AG09319 (cell line): ENCODE results near the gene KPNA3.

DNA sequence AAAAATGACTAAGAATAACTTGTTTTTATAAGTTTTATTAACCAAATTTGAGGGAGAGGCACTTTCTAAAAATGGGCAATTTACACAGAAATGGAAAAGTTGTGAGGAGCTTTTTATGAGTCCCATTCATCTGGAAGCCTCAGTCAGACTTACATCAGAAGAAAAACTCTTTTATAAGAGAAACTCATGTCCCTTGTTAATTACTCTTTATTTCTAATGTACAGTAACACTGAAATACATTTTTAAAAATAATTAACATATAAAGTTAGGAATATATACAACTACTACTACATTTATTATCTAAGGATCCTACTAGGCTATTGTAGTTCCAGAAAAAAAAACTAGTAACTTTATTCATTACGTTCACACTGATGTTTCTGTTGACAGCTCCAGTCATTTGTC is 46.6 kb downstream of the CAB39L start:
- RRBS, result no CpG with 5 or more reads among the region's 1 CpG

DNA sequence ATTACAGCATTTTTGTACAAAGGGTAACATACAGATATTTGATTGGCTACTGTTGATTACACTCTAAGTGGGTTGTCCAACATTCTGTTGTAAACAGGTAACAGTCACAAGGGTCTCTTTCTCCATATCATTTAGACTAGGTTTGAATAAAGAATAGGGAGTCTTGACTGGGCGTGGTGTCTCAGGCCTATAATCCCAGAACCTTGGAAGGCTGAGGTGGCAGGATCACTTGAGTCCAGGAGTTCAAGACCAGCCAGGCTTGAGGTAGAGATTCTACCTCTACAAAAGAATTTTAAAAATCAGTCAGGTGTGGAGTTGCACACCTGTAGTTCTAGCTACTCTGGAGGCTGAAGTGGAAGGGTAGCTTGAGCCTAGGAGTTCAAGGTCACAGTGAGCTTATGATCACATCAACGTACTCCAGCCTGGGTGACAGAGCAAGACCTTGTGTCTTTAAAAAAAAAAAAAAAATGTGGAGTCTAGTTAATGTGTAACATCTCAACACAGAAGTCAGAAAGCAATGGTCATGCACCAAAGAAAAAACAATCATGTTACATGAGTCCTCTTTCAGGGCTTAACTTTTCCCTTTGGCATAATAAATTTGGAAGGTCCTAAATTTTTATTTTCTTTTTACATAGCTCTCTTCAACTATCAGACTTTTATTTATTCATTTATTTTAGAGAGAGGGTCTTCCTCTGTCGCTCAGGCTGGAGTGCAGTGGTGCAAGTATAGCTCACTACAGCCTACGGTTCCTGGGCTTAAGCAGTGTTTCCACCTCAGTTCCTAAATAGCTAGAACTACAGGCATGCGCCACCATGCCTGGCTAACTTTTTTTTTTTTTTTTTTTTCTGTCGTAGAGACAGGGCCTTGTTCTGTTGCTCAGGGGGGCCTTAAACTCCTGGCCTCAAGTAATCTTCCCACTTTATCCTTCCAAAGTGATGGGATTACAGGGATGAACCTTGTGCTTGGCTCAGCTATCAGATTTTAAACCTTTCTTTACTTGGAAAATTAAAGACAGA is 22.2 kb downstream of the SETDB2 start:
- RRBS, result no CpG with 5 or more reads among the region's 6 CpGs

GRCh38 chr13:49641837-49642571 is 13.7 kb downstream of the ARL11 start:
- RRBS, result no CpG with 5 or more reads among the region's 3 CpGs

- RRBS, result no CpG with 5 or more reads among the region's 8 CpGs
These were observed 4.5 kb downstream of the EBPL start for GRCh38 chr13:49686534-49687339.

DNA sequence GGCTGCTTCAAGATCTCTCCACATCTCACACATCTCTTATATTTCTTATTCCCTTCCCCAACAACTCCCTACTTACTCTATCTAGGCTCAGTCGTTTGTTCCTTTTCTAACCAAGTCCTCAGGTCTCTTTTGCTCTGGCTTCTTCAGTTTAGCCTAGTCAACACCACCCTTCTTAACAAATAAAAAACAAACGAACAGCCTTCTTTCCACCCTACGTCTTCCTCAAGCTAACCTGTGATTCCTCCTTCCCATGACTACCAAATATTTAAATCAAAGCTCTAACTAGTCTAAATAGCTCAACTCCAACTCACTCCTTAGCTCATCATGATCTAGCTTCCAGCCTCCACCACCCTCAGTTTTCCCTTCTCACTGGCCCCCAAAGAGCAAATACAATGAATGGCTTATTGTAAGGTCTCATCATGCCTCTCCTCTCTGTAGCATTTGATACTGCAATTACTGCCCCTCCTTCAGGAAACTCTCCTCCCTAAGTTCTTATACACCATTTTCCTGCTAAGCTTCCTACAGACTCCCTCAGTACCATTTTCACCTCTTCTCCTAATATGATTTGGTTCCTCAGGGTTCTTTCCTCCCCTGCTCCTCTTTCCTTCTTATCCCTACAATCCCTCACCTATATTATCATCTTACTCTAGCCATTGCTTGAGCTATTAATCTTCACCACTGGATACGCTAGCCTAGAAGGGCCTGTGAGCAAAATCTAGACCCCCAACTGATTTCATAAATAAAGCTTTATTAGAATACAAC is 12.8 kb downstream of the KPNA3 start:
- RRBS, result no CpG with 5 or more reads among the region's 4 CpGs

DNA sequence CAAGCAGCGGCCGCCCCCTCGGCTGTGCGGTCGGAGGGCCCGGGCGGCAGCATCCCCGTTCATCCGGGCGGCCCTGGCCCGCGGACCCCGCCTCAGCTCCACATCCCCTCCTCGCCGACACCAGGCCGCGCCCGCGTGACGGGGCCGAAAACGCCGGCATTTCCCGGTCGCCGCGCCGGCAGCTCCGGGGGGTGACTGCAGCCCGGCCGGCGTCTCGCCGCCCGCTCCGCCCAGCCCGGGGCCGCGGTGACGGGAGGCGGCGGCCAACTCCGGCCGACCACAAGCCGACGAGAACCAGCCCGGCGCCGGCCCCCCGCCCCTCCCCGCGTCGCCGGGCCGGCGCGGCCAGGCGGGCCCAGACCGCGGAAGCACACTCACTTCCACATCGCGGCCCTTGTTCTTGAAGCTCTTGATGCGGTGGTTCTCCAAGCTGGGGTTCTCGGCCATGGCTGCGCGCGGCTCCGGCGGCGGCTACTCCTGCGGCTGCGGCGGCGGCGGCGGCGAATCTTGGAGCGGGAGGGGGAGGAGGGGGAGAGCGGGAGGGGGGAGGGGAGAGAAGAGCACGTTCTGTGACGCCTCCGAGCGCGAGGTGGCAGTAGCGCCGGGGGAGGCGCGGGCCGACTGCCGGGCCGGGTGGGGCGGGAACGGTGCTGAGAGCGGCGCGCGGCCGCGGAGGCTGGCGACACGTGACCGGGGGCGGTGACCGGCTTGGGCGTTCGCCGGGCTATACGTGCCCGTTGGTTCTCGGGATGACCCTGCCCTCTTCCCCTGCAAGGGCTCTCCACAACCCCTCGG is at the start of gene KPNA3:
TSS of gene KPNA3 (minus strand) at position 623 of the 795 bp plus-strand sequence.
- RRBS, result under 1% methylated on average over 31 of the region's 111 CpGs

- RRBS, result no CpG with 5 or more reads among the region's 5 CpGs
These were observed 65.4 kb downstream of the KCNRG start for GRCh38 chr13:50080760-50080875.

- RRBS, result no CpG with 5 or more reads among the region's 26 CpGs
These were observed 170.5 kb downstream of the KCNRG start for GRCh38 chr13:50185641-50186216.

DNA sequence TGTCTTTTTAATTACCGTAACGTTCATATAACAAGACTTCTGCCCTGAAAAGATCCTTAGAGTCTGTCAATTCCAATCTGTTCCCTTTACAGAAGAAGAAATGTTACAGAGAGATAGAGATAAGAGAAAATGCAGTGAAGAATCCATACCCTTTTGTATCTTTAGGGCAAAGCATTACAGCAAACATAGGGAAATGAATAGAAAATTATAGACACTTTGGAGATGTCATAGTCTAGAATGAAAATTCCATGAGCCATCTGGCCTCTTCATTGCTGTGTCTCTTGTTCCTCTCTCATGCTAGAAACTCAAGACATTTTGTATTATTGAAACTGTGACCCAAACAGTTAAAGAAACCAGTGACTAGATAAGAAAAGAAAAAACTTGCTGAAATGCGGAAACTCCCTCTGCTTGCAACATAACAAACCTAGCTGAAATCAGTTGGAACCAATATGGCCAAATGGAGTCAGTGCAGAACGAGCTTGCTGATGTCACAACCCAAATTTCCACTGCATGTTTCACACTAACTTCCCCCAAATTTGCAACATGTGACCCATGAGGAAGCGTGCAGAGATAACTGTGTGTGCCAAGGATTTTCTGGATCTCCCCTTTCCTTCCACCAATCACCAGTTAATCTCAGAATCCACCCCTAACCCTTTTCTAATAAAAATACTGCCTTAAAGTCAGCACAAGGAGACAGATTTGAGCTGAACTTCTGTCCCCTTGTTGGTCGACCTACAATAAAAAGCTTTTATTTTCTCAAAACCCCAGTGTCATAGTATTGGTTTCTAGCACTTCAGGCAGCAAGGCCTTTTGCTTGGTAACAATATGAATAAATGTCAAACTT is 208.0 kb downstream of the DLEU7 start:
- RRBS, result no CpG with 5 or more reads among the region's 6 CpGs

- RRBS, result no CpG with 5 or more reads among the region's 4 CpGs
These were observed 158.0 kb downstream of the DLEU7 start for GRCh38 chr13:50685498-50685948.

GRCh38 chr13:50713667-50714446 is 129.6 kb downstream of the DLEU7 start:
- RRBS, result no CpG with 5 or more reads among the region's 16 CpGs

DNA sequence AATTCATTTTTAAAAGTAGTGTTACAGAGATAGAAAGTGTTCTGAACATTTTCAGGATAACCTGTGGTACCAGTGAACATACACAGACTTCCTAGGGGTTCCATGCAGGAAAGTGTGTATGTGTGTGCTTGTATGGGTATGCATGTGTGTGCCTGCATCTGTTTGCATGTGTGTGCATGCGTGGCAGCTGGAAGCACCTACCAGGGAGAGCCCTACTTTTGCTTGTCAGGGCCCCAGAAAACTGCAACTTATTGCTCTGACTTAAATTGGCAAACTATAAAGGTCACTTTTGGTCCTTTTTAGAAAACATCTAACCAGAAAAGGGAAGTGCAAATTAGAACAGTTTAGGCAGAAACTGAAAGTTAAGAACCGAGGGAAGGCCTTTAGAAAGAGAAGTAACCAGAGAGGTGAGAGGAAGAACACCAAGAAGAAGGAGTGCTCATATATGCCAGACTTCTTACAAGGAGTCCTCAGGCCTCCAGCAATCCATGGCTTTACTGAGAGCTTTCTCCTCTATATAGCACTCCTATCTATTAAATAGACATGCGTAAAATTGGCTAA is 32.5 kb downstream of the DLEU7 start:
- RRBS, result no CpG with 5 or more reads among the region's 3 CpGs

- RRBS, result no CpG with 5 or more reads among the region's 3 CpGs
These were observed 7.2 kb downstream of the RNASEH2B start for GRCh38 chr13:50916734-50917291.

- RRBS, result no CpG with 5 or more reads among the region's 10 CpGs
These were observed 72.8 kb downstream of the RNASEH2B start for GRCh38 chr13:50982372-50982750.

DNA sequence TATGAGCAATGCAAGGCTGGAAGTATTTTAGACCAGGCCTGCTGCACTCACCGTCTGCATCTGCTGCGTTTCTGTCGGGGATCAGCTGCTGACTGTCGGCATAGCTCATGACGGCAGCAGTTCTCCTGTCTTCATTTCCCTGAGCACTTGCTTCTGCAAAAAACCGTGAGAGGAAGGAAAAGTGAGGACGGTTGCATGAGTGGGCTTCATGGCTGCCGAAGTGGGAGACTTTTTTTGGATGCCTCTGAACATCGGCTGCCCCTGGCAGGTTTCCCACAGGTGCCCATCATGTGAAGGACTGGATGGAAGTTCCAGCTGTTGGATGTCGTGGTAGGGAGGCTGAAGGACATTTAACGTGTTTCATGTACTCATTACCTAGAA is 94.6 kb downstream of the RNASEH2B start:
- RRBS, result no CpG with 5 or more reads among the region's 11 CpGs

DNA sequence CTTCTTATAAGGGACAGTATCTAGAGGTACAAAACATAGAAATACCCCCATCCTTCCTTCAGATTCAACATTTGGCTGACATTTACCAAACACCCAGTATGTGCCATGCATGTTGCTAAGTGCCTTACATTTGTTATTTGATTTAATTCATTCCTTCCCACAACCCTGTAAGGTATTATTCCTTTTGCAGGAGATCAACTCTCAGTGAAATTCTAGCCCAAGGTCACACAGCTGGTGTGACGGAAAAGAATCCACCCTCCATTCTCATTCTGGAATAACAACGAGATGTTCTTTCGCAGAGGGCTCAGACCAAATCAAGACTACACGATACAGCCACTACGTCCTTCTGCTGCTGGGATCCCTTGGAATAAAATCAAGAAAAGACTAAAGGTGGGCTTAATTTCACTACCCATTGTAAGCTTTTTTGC is 67.7 kb downstream of the C13orf42 start:
- RRBS, result no CpG with 5 or more reads among the region's 5 CpGs

- RRBS, result no CpG with 5 or more reads among the region's 6 CpGs
These were observed 11.8 kb upstream of the C13orf42 start for GRCh38 chr13:51122816-51123403.

GRCh38 chr13:51169717-51170628 is 52.2 kb upstream of the FAM124A start:
- RRBS, result no CpG with 5 or more reads among the region's 20 CpGs

- RRBS, result no CpG with 5 or more reads among the region's 13 CpGs
These were observed 24.7 kb downstream of the FAM124A start for GRCh38 chr13:51246663-51247505.

DNA sequence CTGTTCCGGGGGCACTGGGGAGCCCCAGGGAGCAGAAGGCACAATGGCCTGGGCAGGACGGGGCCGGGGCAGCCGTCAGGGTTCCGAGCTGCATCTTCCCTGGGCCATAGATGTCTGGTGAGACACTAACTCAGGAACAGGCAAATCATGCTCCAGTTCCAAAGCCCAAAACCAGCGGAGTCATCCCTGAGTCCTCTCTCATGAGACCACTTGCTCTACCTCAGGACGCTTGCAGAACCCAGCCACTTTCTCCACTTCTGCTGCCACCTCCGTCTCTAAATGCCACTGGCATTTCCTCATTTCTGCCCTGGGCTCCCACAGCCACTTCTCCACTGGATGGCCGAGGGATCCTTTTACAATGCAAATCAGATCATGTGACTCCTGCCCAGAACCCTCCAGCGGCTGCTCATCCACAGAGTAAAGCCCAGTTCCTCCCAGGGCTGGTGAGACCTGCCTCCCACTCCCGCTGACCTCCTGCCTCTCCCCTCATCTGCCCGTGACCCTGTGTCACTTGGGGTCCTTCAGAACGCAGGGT is 36.8 kb downstream of the FAM124A start:
- RRBS, result 94% methylated on average over 3 of the region's 13 CpGs